M059J (cell line): ENCODE measurements around the genes YARS1, SMIM12 and KIAA0319L.

DNA sequence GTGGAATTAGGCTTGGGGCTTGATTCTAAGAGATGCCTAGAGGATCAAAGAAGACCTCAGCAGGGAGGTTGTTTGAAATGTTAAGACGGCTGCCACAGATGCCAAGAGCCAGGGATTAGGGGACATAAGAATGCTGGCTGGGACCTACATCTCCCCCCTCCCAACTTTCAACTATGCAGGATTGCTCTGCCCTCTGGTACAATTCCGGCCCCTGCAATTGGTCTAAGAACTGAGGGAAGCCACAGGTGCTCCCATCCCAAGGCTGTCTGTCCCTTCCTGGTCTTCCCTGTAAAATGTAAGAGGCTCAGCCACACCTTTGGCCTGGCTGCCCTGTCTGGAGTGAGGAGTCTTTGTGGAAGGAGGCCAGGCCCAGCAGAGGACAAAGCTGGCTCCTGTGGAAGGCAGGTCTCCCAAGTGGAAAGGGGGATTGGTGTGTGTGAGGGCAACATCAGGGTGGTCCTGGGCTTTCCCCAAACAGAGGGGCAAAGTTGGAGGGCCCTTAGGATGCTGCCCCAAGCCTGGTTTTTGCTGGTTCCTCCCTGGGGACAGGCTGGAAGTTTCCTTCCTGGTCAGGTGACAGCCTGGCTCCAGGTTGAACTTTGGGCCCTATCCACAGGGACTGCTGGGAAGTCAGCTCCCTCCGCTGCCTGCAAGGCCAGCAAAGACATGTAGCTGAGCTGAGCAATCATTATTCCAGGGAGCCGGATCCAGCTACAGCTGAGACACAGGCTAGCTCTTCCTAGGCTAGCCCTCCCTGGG, 4.6 kb upstream of the KIAA1522 start:
- RAMPAGE, long total RNA, result no peak

DNA sequence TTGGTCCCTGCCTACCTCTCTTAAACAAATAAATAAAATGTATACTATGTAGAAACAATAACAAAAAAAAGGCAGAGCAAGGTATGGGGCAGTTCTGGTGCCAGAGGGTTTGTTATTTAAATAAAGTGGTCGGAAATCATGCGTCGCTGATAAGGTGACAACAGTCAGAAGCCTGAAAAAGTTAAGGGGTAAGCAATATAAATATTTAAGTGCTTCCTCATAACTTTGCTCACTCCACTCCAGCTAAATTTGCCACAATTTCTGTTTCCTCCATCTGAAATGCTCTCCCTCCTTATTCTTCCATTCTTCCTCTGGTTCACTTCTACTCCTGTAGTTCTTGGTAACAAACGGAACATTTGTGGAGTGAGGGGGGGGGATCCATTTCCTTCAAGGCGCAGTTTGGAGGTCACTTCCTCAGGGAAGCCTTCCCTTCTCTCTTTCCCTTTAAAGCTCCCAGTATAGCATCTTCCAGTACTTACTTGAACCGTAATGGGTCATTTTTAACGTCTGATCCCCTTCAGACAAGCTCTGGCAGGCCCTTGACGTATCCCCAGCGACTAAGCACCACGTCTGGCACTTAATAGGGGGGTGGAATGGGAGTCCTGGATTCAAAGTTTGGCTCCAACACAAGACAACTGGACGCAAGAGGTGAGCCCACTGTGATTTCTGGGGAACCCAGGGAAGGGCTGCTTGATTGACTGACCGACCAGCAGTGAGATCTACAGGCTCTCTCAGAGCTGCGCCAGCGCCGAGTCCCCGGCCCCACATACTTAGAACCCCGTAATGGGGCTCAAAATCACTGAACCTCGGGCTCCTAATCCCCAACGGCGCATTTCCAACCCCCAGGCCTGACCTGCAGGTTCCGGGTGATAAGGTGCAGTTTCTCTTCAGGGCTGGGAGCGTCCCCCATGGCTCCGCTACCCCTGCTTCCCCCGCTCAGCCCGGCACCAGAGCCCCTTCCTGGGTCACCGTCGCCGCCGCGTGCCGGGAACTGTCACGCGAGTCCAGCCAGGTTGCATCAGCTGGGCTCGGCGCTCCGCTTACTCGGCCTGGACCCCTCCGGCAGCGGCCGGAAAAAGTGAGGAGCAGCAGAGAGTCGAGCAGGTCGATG, at the start of gene YARS1:
Gene YARS1, minus strand, starts transcription at position 1,024 of the 1,111 bp plus-strand sequence.
- RAMPAGE, long total RNA, result start-site peak on the minus strand centred at position 986 of the sequence, 99 bp wide, 230 and 70 reads in 2 replicates

- RAMPAGE, long total RNA, result no peak
Measured at GRCh38 chr1:32899927-32900387, 1.2 kb downstream of the TMEM54 start.

- RAMPAGE, long total RNA, result no peak
Measured at GRCh38 chr1:33055364-33055563, 18.6 kb upstream of the AK2 start.

DNA sequence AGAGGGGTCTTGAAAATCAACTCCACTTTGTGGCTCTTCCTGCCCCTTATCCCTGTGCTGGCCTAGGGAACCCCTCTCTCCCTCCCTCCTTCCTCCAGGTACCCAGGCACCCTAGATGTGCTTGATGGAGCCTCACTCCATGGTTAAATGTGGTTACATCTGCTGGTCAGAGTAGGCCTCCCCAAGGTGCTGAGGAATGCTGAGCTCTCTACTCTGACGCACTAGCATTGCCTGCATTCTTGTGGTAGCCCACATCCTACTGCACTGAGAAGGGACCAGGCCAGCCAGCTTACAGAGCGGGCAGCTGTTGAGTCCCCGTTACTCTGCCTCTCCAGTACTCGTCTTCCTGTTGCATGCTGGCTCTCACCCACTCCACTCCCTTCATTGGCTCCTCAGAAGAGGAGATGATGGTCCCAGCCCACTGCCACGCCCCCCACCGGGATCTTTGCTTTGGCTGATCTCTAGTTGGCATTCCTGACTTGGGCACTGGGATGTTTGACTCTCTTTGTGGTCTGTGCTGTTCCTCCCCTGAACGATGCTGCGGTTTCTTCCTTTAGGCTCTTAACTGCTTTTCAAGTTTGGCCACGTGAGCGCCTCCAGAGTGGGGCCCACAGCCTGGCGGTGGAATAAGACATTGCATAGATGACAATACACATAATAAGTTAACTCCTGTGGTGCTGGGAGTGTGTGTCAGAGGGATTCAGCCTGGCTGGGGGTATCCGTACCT, 18.4 kb downstream of the AZIN2 start:
- RAMPAGE, long total RNA, result no peak

GRCh38 chr1:33156812-33157130, 25.1 kb downstream of the TRIM62 start:
- RAMPAGE, long total RNA, result no peak

DNA sequence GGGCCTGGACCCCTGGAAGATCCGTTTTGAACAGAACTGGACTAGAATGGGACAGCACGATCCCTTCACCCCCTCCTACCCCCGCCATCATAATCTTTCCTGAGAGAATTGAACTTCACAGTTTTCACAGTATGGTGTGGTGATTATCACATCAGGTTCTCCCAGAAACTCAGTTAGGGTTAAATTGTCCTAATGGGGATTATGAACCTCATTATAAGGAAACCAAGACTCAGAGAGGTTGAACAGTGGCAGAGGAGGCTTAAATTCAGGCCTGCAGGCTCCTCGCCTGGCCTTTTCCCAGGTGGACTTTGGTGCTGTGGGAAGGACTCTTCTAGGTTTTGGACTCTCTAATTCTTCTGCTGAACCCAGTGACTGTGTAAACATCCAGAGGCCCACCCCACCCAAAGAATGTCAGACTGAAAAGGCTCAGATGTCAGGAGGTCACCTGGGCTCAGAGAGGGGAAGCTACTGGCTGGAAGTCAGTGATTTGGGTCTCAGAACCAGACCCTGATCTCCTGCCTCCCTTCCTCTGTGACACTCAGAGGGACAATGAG, 2.4 kb downstream of the ZNF362 start:
- RAMPAGE, long total RNA, result no peak

- RAMPAGE, long total RNA, result no peak
Measured at GRCh38 chr1:33339329-33339933, 18.5 kb upstream of the A3GALT2 start.

DNA sequence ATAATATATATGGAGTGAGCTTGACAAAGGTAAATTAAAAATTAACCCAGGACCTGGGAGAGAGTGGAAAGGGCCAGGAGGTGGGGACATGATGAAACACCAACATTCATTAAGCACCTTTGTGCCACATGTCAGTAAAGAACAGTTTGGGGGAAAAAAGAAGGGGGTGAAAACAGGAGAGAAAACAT, 26.4 kb upstream of the A3GALT2 start:
- RAMPAGE, long total RNA, result no peak

DNA sequence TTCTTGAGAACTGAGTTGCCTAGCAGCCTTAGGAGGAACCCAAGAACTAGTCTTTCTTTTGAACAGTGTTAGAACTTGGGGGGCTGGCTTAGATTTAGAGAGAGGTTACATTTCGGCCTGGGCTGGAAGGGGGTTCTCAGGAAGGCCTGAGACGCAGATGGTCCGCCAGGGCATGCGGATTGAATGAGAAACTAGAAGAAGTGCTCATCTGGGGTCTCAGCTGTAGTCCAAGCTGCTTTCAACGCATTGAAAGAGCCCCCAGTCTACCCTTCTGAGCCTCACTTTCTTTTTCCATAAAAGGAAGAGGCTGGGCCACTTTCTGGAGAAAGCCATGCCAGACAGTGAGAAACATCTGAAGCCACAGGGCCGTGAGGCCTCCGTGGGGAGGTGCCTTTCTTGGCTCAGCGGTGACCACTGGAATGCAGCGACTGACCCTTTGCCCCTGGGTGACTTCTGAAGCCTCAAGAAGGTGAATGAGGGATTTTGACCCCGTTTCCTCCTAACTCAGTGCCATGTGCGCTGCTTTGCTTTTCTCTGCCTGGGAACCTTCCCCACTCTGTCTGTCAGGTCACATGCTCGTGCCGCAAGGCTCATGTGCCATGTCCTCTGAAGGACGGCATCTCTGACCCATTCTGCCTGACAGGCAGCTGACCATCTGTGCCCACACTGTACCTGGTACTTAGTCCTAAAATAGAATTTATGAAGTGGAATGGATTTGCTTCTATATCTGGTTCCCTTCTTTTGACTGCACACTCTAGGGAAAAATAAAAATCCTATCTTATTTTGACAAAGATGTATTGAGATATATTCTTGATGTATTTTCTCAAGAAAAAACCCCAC, 44.6 kb upstream of the A3GALT2 start:
- RAMPAGE, long total RNA, result no peak

DNA sequence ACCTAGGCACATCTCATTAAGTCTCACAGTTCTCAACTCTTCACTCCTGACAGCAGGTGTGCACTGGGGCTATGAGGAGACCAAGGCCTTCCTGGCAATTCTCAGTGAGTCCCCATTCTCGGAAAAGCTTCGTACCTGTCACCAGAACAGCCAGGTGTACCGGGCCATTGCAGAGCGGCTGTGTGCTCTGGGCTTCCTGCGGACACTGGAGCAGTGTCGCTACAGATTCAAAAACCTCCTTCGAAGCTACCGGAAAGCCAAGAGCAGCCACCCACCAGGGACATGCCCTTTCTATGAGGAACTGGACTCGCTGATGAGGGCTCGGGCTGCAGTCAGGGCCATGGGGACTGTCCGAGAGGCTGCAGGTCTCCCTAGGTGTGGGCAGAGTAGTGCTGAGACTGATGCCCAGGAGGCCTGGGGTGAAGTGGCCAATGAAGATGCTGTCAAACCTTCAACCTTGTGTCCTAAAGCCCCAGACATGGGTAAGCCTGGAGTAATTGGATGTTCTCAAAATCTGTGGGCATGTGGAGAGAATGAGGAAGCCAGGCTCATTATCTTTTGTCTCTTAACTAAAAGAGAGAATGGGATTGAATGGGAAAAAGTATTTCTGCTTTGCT, 20.8 kb downstream of the ZSCAN20 start:
- RAMPAGE, long total RNA, result no peak

- RAMPAGE, long total RNA, result no peak
Measured at GRCh38 chr1:34647706-34647955, 107.2 kb upstream of the GJB5 start.

- RAMPAGE, long total RNA, result no peak
Measured at GRCh38 chr1:34791795-34792130, 1.0 kb upstream of the GJA4 start.

GRCh38 chr1:34859407-34860222, at the start of gene SMIM12:
SMIM12 (minus strand) TSS chr1:34859749.
- RAMPAGE, long total RNA, result start-site peak on the minus strand at chr1:34859740-34859753, 48 and 36 reads in 2 replicates

DNA sequence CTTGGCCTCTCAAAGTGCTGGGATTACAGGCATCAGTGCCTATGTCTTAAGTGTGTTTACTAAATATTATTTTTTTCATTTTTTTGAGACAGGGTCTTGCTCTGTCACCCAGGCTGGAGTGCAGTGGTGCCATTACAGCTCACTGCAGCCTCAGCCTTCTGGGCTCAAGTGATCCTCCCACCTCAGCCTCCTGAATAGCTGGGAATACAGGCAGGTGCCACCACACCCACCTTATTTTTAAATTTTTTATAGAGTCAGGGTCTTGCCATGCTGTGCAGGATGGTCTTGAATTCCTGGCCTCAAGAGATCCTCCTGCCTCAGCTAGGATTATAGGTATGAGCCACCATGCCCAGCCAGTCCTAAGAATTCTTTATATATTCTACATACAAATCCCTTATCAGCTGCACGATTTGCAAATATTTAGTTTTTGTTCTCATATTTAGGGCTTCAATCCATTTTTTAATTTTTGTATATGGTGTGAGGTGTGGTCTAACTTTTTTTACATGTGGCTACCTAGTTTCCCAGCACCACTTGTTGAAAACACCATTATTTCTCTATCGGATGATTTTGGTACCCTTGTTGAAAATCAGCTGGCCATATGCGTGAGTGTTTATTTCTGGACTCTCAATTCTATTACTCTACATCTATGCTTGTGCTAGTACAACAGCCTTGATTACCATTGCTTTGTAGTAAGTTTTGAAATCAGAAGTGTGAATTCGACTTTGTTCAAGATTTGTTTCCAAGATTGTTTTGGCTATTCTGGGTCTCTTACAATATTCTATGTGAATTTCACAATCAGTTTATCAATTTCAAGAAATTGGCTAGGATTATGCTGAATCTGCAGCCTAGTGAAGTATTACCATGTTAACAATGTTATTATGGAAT, 19.8 kb downstream of the SFPQ start:
- RAMPAGE, long total RNA, result no peak

GRCh38 chr1:35370156-35370595, 101.7 kb downstream of the ZMYM4 start:
- RAMPAGE, long total RNA, result no peak

- RAMPAGE, long total RNA, result no peak
Measured at GRCh38 chr1:35461951-35462230, 95.3 kb downstream of the KIAA0319L start.

GRCh38 chr1:35538796-35539406, 18.3 kb downstream of the KIAA0319L start:
- RAMPAGE, long total RNA, result no peak

DNA sequence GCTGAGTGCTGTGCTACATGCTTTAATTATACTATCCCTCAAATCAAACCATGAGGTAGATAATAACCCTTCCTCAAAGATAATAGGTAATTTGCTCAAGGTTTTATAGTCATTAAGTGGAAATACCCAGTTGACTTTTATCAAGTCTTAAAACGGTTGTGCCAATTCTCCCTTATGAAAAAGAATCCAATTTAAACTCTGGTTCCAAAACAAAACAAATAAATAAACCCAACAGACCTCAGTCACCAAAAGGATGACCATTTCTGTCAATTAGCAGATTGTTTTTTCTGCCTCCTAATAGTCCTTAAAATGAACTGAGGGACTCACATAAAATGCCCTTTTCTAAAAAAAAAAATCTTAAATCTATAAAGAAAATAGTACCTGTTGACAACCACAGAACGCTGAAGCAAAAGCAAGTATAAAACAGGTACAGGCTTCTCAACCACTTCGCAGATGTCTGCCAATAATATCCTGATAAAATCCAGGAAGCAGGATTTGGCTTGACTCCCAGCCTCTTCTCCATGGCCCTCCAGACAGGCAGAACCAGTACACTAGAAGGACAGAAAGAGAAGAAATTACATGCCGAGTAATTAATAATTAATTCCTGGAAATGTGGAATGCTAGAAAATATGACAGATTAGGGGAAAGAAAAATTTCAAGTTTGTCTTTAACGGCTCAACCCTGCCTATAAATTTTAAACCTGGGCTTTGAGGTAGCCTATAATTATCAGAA, 3.1 kb downstream of the KIAA0319L start:
- RAMPAGE, long total RNA, result no peak

GRCh38 chr1:35556957-35557951, at the start of gene KIAA0319L:
KIAA0319L (minus strand) TSS chr1:35557403.
- RAMPAGE, long total RNA, result start-site peak on the minus strand at chr1:35557384-35557416, 25 and 18 reads in 2 replicates